GM19239 (cell line): ENCODE measurements around the genes POLA1, MAGEB6B, DCAF8L2, IL1RAPL1 and MAGEB3.

- RRBS: no CpG with 5 or more reads among the region's 3 CpGs
These were observed 61.8 kb downstream of the SAT1 start for GRCh38 chrX:23844733-23845203.

DNA sequence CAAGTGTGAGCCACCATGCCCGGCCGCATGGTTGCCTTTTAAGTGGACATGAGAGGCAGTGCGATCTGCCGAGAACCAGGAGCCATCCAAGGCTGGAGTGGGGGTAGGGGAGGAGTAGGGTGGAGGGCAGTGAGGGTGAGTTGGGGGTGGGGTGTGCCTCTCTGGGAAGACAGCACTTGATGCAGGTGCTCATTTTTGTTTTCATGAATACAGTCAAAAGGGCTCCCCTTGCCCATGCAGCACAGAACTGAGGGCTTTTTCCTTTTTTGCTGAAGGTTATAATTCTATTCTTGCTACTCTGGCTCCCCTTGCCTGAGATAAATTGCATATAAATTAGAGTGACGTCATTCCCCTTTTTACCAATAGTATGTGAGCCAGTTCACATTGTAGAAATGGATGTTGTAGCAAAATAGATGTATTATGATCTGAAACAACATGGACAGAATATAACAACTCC is 28.3 kb downstream of the CXorf58 start:
- RRBS: no CpG with 5 or more reads among the region's 5 CpGs

GRCh38 chrX:23952906-23953777 is 45.3 kb downstream of the CXorf58 start:
- RRBS: no CpG with 5 or more reads among the region's 9 CpGs

DNA sequence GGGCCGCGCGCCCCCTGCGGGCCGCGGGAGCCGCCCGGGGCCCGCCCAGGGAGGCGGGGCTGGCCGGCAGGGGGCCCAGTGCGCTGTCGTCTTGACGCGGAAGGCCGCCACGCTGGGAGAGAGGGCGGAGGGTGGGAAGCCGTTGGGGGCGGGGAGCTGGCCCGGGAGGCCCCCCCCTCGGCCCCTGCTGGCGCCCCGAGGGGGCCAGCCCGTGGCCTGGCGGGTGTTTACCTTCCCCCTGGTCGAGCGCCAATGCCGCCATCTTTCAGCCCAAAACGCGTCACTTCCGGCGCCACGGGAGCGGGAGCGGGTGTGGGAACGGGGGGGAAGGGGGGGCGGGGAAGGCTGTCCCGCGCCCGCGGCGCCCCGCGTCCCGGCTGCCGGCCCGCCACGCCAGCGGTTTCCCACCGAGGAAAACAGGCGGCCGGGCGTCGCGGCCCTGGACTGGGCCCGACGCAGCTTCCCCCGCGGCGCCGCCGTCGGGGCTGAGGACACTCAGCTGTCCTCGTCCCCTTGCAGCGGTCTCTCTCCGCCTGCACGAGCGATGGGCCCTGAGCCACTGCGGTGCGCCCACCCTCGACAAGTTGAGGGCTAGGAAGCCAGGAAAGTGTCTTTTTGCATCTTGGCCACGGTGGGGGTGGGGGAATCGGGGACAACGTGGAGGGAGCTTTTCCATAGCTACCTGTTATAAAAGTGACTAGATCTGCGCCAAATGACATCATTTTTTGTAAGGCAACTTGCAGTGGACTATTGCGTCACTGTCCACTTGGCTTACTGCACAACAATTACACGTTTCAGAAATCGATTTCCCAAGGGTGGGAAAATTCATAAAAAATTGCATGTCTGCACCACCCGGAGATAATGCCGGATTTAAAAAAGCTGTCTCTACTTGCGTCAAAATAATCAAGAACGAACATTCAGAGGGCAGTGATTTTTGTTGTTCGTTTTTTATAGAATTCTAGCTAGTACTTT is 1.3 kb downstream of the KLHL15 start:
- RRBS: 3% methylated on average over 35 of the region's 84 CpGs

DNA sequence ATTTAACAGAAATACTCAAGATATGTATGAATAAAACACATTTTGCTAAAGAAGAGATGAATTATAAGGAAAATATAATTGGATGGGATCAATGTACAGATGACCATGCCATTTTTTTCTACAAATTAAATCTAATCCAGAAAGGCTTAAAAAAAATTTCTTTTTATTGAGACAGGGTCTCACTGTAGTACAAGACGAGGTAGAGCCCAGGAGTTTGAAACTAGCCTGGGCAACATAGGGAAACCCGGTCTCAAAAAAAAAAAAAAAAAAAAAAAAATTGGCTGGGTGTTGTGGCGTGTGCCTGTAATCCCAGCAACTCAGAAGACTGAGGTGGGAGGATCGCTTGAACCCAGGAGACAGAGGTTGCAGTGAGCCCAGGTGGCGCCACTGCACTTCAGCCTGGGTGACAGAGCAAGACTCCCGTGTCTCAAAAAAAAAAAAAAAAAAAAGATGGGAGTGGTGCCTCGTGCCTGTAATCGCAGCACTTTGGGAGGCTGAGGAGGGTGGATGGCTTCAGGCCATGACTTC is 26.7 kb downstream of the EIF2S3 start:
- RRBS: no CpG with 5 or more reads among the region's 8 CpGs

GRCh38 chrX:24181970-24183107 is 32.8 kb downstream of the ZFX start:
- RRBS: no CpG with 5 or more reads among the region's 4 CpGs

DNA sequence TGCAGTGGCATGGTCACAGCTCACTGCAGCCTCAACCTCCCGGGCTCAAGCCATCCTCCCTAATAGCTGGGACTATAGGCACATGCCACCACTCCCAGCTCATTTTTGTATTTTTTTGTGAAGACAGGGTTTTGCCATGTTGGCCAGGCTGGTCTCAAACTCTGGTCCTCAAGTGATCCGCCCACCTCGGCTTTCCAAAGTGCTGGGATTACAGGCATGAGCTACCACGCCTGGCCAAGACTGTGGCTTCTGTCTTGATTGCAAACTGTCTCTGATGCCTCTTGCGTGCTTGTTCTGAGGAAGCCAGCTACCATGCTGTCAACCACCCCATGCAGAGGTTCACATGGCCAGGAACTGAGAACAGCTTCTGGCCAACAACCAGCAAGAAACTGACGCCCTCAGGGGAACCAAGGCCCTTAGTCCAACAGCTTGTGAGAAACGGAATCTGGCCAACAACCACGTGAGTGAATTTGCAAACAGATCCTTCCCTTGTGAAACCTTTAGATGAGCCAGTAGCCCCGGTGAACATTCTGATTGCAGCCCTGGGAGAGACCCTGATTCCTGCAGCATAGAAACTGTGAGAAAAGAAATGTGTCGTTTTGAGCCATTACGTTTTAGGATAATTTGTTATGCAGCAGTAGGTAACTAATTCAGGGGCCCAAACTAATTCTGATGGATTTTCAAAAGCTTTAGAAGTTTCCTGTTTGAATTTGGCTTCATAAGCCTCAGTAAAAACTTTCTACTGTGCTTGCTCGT is 71.1 kb downstream of the SUPT20HL2 start:
- RRBS: no CpG with 5 or more reads among the region's 12 CpGs

DNA sequence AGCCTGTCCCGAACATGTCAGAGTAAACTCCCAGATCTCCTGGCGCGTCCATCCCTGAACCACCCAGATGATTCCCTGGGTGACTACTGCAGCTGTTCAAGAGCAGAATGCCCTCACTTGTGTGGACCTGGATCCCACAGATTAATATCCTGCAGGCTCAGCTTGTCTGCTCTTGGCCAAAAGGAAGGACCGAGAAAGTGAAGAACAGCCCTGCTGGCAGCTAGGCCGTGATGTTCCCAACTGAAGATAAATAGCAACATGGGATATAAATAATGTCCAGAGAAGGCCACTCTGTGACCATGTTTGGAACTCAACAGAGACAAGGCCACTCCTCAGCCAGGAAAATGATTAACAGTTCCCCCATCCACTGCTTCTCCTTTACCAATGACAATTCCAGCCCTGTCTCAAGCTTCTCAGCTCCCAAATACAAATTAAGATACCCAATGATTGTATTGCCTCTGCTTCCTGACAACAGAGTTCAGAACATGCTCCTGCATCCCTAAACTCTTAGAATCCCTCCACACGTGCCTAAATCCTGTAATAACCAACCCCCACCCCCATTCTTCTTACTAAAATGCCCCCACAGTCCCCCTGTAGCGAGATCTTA is 21.4 kb downstream of the SUPT20HL2 start:
- RRBS: no CpG with 5 or more reads among the region's 7 CpGs

DNA sequence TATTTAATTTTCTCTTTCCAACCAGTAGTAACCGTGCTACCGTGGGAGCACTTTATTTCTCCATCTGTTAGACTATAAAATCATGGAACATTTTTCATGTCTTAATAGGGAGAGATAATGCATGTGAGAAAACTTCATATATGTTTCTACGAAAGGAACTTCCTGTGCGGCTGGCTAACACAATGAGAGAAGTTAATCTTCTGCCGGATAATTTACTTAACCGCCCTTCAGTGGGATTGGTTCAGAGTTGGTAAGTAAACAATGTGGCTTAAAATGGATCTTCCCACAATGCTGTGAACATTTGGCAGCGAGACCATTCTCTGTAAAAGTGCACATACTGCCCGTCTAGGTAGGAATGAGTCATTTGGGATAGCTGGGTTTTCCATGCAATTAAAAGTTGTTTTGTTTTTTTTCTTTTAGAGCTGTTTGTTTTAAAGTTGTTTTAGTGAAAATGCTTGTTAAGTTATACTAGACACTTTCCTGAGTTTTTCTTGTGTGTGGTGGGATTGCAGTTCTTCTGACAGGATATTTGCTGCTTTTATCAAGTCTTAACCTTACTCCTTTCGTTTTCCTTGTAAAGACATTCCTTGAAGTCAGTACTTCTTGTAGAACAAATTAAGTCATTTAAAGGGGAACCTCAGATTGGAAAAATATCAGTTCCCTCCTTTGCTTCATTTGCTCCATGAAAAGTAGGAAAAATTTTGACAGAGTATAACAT is 29.7 kb downstream of the PDK3 start:
- RRBS: no CpG with 5 or more reads among the region's 9 CpGs

- RRBS: 2% methylated on average over 24 of the region's 80 CpGs
These were observed at the start of gene POLA1 for GRCh38 chrX:24693230-24694458. POLA1 (plus strand) TSS chrX:24693918.

DNA sequence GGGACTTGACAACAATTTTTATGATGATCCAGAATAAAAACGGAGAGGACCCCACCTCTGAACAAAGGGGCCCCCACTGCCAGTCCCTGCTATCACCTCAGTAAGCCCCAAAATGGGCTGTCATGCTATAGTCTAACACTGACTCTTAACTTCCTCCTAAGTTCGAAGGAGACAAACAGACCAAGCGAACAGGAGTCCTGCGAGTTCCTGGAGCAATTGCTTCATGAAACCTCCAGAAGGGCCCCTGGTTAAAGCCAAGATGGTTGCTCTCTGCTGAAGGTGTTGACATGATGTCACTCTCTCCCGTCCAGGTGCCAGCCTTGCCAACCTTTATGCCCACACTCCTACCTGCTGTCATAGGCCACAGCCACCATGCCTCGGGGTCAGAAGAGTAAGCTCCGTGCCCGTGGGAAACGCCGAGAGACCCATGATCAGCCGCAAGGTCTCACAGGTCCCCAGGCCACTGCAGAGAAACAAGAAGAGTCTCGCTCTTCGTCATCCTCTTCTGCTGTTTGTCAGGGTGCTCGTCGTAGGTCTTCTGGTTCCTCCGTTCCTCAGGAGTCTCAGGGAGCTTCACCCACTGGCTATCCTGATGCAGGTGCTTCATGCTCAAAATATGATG is at the start of gene MAGEB6B:
MAGEB6B (plus strand) TSS at position 373 of the 622 bp plus-strand sequence.
- RRBS: no CpG with 5 or more reads among the region's 16 CpGs

DNA sequence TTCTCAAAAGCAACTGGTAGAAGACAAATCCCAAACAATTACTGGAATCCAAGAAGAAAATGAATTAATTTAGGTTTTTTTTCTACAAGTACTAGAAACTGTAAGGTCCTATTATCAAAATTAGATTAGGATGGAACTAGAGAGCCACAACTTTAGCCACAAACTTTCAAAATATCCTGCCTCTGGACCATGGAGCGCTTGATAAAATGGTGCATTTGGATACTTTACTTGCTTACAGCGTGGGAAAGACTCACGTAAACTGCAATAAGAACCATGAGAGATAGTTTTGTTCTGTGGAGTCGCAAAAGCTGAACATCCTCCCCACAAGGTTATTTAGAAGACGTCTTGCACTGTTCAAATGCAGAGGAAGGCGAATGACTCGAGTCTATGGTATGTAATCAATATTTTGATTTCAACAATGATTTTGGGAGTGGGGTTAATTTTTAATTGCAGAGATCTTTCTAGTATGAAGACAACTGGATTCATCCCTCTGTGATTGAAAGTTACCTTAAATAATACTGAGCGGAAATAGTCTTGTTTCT is at the start of gene DCAF8L2:
DCAF8L2 (plus strand) TSS at position 294 of the 542 bp plus-strand sequence.
- RRBS: no CpG with 5 or more reads among the region's 8 CpGs

- RRBS: no CpG with 5 or more reads among the region's 3 CpGs
These were observed 106.2 kb upstream of the IL1RAPL1 start for GRCh38 chrX:28481078-28481468.

DNA sequence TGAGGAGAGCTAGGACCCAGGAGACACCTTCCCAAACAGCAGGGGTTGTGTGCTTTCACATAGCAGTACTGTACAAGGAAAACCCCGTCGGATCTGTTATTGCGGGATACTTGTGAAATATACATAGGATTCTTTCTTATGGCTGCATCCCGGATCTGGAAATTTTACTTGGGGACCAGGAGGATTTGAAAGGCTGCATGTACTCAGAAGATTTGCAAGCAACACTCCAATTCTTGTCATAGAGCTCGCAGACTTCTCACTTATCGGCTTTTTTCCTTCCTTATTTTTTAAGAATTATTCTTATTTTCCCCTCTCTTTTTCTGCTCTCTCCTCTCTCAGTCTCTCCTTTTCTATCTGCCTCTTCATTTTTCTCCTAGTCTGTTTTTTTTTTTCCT is at the start of gene IL1RAPL1:
IL1RAPL1 (plus strand) TSS at position 68 of the 395 bp plus-strand sequence.
- RRBS: no CpG with 5 or more reads among the region's 6 CpGs

DNA sequence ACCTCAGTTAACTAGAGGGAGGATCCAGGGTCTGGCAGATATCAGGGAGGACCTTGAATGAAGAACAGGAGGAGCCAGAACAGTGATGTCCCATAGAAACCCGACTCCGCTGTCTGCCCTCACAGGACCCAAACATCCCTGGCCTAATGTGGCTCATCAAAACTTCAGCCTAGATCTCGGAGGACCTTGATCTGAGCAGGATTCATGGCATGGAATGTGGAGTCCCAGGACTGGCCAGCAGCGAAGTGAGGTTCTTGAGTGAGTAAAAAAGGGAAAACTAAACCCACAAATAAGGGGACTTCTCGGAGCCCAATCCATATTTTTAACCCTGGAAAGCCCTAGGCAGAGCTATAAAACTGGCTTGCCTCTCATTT is at the start of gene MAGEB3:
MAGEB3 (plus strand) TSS at position 98 of the 374 bp plus-strand sequence.
- RRBS: no CpG with 5 or more reads among the region's 5 CpGs

- RRBS: no CpG with 5 or more reads among the region's 6 CpGs
These were observed 157.0 kb upstream of the FTHL17 start for GRCh38 chrX:31228637-31229449.

DNA sequence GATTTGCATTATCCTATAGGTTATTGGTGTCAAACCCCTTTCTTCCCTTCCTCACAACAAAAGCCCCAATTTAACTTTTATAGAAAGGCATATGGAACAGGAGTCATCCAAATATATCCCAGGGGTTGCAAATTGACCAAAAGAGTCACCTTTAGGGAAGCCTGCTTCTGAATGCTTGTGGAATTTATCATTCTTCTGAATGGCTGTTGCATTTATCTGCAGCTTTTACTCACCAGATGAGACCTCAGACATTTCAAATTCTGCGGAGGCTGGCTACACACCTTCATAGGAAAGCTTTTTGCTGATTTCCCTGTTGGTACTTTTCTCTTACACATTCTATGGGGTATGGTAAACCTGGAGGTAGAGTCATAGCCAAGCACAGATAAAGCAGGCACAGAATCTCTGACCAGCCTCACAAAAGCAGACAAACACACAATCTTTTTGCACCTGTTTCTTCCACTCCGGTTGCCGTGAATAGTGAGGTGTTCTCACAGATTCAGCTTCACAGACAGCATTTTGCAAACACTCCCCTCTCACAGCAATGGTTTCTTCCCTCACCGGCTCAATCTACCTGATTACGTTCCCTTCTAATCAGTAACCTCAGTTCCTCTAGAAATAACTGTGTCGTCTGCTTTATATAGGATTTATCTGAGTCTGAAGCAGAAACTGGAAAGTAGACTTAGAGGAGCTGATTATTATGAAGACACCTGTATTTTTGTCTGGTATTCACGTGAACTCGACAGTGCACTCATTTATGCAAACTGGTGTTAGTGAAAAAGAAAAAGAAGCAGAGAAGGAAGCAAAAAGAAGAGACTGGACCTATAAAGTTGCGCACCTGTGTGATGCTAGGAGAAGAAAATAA is 83.2 kb downstream of the DMD start:
- RRBS: 53% methylated on average over 3 of the region's 9 CpGs

DNA sequence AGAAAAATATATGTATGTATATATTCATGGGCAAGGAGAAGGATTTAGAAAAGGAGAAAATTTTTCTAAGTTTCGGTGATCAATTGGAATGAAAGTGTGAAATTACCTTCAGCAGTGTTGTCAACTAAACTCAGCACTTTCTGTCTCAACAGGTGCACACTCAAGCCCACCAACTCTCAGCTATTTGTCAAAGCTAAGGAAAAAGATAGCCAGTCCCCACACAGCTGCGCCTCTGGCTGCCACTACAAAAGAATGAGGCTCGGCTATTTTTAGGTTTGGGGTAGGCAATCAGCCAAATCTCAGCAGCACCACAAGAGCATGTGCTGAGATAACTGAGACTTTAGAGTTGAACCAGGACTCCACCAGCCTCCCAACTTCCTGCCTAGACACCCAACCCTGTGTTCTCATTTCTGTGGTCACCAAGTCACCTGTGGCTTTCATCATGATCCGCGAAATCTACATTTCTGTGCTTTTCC is 28.1 kb downstream of the DMD start:
- RRBS: no CpG with 5 or more reads among the region's 5 CpGs

DNA sequence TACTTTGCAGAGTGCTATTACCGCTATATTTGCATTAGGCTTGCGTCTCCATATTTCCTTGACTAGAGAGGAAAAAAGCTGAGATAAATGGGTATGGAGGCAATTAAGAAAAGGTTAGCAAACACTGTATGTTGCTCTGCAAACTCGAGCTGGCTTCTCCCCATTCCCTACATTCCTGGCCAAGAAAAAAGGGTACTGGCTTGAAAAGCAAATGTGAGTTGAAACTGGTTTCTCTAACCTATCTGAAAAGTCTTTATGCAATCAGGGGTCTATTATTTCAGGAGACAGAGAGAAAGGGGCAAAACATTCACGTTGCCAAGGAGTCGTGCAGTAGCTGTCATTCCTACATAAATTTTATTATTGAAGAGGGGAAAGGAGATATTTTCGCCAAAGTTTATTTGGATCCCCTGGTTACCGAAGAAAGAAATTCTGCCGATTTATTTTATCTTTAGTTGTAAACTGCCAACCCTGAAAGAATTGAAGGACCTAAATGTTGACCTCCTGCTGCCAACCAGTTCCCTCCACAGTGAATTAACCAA is 2.1 kb downstream of the TMEM47 start:
- RRBS: no CpG with 5 or more reads among the region's 8 CpGs